Suprapubic skin (tissue), 4 donors: ENCODE data around the gene ADNP2.

DNA sequence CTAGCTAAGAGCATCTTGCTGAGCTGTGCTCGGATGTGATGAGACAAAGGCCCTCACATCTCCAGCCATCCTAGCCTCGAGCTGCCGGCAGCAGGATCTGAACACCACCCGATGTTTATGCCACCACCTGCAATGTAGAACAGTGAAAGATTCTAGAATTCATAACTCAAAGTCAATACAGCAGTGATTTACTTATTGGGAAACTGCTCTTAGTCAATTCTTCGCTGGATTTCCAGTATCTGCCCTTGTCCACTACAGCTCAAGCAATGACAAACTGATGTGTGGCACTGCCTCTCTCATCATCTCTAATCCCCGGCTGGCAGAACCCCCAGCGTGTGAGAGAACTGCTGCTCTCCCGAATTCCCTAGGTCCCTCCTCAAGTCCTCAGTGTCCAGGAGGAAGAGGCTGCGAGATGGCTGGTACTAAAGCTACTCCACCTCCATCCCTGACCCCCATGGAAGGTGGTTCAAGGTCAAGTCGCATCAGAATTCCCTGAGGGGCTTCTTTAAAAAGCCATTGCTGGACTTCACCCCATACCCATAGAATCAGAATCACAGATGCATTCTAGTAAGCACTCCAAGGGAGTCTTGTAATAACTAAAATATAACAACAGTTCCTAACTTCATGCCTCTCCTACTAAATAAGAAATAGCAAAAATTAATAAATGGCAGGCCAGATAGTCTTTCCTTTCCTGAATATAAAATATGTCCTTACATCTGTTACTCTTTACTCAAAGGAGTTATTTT lies 1.6 kb downstream of the TXNL4A start:
- PRO-cap: no peak
- RAMPAGE, long total RNA, 4 experiments: no peak in any of the 4 experiments

GRCh38 chr18:80033169-80034323 lies 688 bp upstream of the RBFA start:
- PRO-cap: bidirectional peak, plus-strand start at chr18:80033876, minus-strand start at chr18:80033592; unidirectional peak, minus-strand start at chr18:80034094; bidirectional peak, plus-strand start at chr18:80034471, minus-strand start at chr18:80034174
- RAMPAGE, long total RNA, 4 experiments: start-site peak on the minus strand in 3 of 4 experiments, at chr18:80033267-80033961 at its widest, 14 to 36 reads per replicate

- PRO-cap: no peak
- RAMPAGE, long total RNA, 4 experiments: no peak in any of the 4 experiments
Measured at GRCh38 chr18:80037714-80038346, 3.6 kb downstream of the RBFA start.

GRCh38 chr18:80108958-80109536 lies at the start of gene ADNP2:
Gene ADNP2 (plus strand): TSS chr18:80109262.
- PRO-cap: unidirectional peak, plus-strand start at chr18:80109031; unidirectional peak, plus-strand start at chr18:80109284
- RAMPAGE, long total RNA, 4 experiments: no peak in any of the 4 experiments

- PRO-cap: no peak
- RAMPAGE, long total RNA, 4 experiments: no peak in any of the 4 experiments
Measured at GRCh38 chr18:80148161-80148965, 39.3 kb downstream of the ADNP2 start.

GRCh38 chr18:80196578-80196861 lies 50.8 kb downstream of the PARD6G start:
- PRO-cap: no peak
- RAMPAGE, long total RNA, 4 experiments: no peak in any of the 4 experiments